M059J (cell line): Measurements from ENCODE around the genes ZNF611, ZNF160 and OSCAR.

DNA sequence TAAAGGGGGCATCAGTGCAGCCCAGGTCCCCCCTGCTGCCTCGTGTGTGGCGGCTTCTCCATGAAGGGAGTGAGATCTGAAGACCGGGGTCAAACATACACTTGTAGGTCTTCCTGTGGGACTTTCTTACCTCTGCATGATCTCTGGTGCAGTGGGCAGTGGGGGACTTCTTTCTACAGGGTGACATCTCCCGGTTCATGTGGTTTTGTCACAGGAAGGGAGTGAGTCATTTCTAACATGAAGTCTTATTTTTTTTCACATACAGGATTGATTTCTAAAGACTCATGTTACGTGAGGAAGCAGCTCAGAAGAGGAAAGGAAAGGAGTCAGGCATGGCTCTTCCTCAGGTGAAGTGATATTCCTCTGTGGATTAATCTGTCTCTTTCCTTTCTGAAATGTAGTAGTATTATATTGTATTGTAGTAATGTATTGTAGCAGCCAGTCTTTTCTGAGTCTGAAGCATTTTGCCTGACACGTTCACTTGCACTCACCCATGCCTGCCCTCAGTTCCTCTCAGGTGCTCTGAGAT, 15.6 kb downstream of the ZNF808 start:
- RAMPAGE, long total RNA = no peak

GRCh38 chr19:52620663-52621196, 50.6 kb downstream of the ZNF701 start:
- RAMPAGE, long total RNA = no peak

GRCh38 chr19:52630891-52631811, 59.1 kb downstream of the ENSG00000269825 start:
- RAMPAGE, long total RNA = no peak

GRCh38 chr19:52638170-52638653, 52.1 kb downstream of the ENSG00000269825 start:
- RAMPAGE, long total RNA = no peak

- RAMPAGE, long total RNA = no peak
These were observed 43.4 kb downstream of the ENSG00000269825 start for GRCh38 chr19:52646751-52647354.

DNA sequence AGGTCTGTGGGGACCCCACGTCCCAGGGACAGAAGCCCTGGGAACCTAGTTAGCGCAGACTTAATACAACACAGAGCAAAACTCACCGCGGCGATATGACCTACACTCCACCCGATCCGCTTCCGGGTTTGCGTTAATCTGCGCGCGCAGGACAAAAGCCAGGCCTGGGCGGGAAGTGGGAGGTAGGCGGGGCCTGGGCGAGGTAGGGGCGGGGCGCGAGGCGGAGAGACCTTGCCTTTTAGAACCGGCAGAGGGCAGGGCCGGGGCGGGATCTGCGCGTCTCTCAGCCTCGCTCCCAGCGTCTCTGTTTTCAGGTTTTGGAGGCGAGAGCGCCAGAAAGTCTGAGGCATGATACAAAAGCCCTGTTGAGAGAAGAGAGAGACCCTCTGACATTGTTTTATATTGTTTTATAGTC, at the start of gene ZNF611:
ZNF611 (minus strand) TSS at position 130 of the 415 bp plus-strand sequence.
- RAMPAGE, long total RNA = no peak

- RAMPAGE, long total RNA = no peak
These were observed at the start of gene ZNF160 for GRCh38 chr19:53103232-53104158. TSS of gene ZNF160 (minus strand) at chr19:53103422.

DNA sequence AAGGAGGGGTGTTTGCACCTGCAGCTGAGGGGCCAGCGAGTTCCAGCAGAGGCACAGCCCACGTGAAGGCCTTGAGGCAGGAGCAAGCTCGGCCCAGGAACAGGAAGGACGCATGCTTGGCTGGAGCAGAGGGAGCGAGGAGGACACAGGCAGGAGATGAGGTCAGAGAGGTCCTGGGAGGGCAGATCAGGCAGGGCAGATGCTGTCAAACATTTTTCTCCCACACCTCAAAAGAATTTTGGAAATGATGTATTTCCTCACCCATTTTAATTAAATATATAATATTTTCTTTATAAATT, 9.3 kb downstream of the ZNF415 start:
- RAMPAGE, long total RNA = no peak

GRCh38 chr19:53129459-53129978, 3.2 kb downstream of the ZNF415 start:
- RAMPAGE, long total RNA = no peak

DNA sequence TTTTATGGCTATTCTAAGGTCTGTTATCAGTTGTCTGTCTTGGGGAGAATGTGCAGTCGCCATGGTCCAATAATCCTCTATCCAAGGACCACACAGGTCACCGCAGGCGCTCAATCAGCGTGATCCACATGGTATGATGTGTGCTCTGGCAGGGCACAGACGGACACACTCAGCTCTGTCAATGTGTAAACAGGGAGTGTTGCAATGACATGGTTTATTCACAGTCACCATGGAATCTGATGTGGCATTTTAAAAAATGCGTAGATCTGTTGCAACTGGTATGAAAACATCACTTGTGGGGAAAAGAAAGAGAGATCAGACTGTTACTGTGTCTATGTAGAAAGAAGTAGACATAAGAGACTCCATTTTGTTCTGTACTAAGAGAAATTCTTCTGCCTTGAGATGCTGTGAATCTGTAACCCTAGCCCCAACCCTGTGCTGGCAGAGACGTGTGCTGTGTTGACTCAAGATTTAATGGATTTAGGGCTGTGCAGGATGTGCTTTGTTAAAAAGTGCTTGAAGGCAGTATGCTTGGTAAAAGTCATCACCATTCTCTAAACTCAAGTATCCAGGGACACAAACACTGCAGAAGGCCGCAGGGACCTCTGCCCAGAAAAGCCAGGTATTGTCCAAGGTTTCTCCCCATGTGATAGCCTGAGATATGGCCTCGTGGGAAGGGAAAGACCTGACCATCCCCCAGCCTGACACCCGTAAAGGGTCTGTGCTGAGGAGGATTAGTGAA, 30.0 kb downstream of the ZNF813 start:
- RAMPAGE, long total RNA = no peak

- RAMPAGE, long total RNA = no peak
These were observed 38.5 kb downstream of the ZNF331 start for GRCh38 chr19:53576552-53576751.

- RAMPAGE, long total RNA = no peak
These were observed 6.7 kb downstream of the MYADM start for GRCh38 chr19:53874141-53875086.

GRCh38 chr19:53880734-53881123, 1.3 kb upstream of the PRKCG start:
- RAMPAGE, long total RNA = no peak

DNA sequence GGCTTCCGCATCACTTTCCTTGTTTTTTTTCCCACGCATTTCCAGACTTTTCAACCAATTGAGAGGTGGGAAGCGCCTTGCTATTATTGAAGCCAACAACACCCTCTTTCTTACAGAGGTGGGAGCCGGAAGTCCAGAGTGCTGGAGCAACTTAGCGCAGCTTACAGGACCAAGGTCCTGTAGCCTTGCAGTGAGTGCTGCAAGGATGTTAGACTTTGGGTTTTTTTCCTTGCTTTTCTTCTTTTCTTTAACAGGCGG, 13.8 kb upstream of the CACNG6 start:
- RAMPAGE, long total RNA = no peak

- RAMPAGE, long total RNA = no peak
These were observed 32.2 kb downstream of the CACNG6 start for GRCh38 chr19:54023643-54024115.

- RAMPAGE, long total RNA = no peak
These were observed at the start of gene OSCAR for GRCh38 chr19:54100542-54101088. TSS of gene OSCAR (minus strand) at chr19:54100803.

DNA sequence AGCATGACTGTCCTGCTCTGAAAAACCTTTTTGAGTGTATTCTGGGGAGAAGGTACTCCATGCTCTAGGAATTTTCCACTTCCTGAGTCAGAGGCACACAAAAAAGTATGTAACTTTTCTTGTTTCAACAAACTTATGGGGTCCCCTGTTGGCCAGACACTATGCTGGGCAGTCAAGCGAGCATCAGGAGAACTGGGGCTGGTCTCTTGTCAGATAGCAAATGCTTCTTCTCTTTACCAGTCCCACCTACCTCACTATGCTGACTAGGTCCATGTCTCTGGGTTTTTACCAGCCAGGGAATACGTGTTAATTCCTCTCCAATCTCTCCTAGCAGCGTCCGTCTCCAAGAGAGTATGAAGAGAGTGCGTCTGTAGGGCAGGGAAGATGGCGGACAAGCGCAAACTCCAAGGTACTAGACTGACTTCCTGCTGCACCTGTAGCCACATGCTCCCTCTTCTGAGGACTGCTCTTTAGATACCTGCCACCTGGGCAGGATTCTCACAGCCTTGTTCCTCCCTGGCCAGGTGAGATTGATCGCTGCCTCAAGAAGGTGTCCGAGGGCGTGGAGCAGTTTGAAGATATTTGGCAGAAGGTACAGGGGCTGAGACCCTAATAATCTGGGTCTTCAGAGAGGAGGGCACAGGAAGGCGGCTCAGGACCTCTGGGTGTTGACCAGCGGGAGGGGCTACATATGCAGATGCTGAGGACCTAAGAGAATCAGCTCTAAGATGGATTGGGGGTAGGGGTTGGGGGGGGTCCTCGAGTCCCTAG, 5.2 kb downstream of the CNOT3 start:
- RAMPAGE, long total RNA = no peak

DNA sequence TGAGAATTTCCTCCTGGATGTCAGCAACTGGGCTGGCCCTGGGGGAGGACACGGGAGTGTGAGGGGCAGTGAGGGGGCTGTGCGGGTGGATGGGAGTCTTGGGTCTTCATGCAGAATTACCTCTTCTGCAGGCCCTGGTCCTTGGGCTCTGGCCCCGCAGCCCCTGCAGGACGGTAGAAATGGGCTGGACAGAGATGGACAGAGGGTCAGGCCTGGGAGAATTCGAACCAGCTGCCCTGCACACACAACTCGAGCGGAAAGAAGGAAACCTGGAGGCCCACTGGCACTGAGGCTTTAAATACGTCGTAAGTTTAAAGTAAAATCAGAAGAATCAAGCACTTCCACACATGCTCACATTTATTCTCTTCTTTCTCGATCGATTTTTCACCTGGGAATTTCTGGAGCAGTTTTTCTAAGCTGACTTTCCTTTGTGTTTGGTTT, 4.7 kb downstream of the LILRB5 start:
- RAMPAGE, long total RNA = no peak

DNA sequence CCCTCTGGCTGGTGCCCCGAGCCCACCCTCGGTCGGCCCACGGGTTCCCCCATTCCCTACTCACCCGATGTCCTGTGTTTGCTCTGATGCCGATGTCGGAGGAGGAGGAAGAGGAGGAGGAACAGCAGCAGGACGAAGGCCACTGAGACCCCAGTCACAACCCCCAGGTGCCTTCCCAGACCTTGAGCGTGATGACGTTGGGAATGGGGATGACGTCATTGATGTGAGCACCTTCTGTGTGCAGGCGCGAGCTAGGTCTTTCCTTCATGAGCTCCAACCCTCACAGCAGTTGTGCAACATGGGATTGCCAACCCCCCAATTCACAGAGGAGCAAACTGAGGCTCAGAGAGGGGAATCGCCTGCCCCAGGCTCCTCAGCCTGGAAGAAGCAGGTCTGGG, 4.3 kb downstream of the LILRB5 start:
- RAMPAGE, long total RNA = no peak

DNA sequence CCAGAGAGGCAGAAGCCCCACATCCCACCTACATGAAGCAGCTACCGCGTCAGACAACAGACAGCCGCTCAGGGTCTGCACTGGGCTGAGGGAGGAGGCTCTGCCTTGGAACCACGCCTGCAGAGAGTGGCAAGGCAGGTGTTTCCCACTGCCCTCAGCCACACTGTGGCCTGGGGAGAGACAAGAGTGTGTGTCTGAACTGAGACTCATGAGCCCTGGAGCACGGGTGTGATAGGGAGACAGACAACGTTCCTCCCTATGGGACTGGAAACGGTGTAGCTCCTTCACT, 5.4 kb upstream of the LILRB2 start:
- RAMPAGE, long total RNA = no peak